Kidney epithelial cell (primary cell): ENCODE data around the genes POU3F4 and ARMCX6.

GRCh38 chrX:76329686-76330122 lies 97.8 kb upstream of the MAGEE1 start:
- RAMPAGE, long total RNA, result no peak

DNA sequence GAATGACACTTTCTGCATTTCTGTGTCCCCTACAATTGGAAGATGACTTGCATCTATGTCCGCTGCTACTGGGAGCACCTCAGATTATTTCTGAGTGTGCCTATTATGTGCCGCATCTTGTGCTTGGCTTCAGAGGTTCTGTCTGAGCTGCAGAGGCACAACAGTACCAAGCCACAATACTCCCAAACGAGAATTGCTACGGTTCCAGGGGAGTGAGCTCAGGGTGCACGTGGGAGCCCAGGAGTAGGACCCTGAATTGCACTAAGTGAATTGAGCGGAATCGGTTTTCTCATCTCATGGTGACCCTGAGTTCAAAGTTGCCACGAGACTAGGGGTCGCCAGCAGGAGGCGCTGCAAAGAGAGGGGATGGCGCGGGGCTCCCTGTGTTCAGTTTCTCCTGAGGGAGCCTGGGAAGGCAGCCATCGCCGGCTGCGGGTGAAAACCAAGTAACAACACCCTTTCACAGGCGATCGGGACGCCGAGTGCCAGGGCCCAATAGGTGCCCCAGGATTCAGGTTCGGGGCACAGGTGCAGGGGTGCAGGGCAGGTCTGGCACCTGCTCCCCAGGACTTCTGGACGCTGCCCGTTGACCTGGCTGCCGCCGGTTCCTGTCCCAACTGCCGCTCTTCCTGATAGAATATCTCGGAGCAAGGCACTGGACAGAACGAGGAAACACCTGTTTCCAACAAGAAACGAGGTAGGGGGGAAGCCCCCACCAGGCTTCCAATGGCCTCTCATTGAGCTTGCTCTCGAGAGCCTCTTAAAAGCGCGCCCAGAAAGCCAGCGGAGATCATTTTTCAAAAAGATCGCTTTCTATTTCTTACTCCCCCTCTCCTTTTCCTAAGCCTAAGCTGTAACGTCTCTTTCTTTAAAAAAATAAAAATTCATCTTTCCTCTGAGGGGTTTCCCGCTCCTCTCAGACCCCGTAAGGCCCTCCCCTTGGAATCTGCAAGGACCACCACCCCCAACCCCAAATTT lies 1.1 kb upstream of the FGF16 start:
- RAMPAGE, long total RNA, result no peak
- RRBS, result no CpG with 5 or more reads among the region's 36 CpGs

DNA sequence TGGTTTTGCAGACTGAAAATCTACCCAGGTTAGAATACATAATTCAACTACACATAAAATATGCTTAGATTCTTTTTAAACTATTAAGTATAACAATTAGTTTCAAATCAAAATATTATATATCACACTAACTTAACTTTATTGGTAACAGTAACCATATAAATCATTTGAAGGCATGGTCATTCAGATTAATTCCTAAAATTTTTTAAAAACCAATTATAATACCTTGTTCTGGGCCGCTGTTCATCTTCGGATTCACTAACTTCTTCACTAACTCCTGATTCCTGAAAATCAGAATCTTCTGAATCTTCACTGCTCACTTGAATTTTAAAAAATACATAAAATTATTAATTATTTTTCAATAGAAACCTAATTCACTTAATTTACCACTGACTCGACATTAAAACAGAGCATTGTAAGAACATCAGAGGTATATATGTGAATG lies 129.7 kb downstream of the ATRX start:
- RAMPAGE, long total RNA, result no peak
- RRBS, result no CpG with 5 or more reads among the region's 3 CpGs

GRCh38 chrX:77664503-77664859 lies 121.5 kb downstream of the ATRX start:
- RAMPAGE, long total RNA, result no peak
- RRBS, result no CpG with 5 or more reads among the region's 3 CpGs

DNA sequence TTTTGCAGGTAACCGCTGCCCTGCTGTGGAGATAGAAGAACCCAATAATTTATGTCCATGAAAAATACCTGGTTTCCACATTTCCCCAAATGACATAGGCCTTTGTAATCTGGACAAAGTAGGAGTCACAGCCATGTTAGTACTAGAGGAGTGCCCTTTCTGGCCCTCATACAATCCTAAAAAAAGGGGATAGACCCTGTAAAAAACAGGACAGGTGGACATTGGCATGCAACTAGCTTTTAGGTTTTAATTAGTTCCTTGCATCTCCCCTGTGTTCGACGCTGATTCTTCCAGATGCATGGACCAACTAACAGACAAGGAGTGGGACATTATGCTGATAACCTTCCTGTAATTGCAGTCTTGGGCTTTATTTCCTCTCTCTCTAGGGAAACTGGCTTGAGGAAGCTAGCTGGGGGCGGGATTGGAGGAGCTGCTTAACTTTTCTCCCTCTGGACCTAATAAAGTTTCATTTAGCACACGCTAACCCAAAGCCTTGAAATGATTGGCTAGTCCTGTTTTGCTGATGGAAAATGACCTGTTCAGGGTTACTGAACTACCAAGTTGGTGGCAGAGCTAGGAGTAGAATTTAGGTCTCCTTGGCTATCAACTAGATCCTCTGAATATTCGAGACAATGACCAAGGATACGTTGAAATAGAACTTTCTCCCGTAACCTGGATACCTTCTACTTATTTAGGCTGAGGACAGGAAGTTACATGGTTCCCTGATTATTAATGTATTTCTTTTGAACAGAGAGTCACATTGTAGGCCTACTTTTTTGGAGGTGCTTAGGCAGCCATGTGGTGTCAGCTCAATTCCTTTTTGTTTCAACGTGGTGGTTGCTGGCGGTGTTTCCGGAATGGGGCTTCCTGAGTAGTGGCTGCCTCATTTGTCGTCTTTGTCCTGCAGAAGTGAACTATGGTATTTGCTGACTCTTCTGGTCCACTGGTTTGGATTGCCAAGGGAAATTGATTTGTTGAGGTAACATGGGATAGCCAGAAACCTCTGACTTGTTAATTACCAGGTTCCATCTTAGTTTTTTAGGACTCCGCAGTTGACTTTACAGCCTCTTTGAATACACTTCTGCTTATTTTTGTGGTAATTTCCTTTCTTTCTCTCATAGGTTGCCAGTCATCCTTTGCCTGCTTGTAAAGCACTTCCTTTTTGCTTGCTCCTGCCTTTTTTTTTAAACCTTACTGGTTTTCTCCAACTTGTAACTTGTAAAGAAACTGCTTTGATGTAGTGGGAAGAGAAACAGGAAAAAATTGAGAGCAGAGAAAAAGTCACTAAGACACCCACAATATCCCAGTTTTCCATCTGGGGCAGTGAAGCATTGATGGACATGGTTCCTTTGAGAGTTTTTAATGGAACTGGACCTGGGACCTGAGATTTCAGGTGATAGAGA lies 2.1 kb downstream of the PGK1 start:
- RAMPAGE, long total RNA, result no peak
- RRBS, result no CpG with 5 or more reads among the region's 13 CpGs

DNA sequence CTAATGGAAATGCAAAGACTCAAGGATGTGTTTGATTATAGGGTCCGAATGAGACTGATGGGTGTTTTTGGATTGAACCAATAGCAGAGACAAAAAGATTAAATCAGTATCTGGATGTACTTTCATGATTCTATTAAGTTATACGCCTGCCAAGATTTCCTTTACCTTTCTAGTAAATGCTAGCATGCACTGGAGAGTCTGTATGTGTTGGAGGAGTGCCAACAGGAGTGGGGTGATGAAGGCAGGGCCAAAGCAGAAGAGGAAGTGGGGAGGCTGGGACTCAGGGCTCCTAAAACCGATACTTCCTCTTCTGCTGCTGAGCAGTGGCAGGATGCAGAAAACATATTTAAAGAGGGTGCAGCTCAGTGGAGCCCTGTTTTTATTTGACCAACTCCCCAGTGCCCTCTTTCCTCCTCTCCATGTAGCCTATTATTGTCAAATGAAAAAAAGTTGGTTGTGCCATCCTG lies 5.6 kb downstream of the CYSLTR1 start:
- RAMPAGE, long total RNA, result no peak
- RRBS, result no CpG with 5 or more reads among the region's 3 CpGs

DNA sequence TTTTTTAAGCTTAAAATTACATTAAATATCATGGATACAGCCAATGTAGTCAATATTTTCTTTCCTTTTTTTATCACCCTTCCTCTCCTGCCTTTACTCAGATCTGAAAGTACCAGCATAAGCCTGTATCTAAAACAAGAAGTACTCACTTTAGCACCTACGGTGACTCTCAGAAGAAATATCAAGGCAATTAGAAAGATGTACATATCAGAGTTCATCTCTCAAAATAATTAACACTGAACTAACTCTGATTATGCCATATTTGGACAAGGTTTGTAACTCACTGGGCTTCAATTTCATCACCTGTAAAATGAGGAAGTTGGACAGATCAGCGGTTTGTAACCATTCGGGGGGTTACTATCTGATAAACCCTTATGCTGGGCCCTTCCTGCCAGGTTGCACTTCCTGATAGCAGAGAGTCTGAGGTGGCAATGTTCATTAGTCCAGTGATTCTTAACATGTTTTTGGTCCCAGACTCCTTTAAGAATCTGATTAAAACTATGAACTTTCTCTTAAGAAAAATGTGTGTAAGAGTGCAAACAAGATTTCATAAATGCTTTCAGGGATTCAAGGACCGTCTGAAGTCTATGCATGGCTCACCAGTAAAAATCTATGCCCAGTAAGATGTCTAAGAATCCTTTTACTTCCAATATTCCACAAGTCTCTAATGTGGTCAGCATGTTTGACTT lies 5.6 kb upstream of the GPR174 start:
- RAMPAGE, long total RNA, result no peak
- RRBS, result no CpG with 5 or more reads among the region's 4 CpGs

DNA sequence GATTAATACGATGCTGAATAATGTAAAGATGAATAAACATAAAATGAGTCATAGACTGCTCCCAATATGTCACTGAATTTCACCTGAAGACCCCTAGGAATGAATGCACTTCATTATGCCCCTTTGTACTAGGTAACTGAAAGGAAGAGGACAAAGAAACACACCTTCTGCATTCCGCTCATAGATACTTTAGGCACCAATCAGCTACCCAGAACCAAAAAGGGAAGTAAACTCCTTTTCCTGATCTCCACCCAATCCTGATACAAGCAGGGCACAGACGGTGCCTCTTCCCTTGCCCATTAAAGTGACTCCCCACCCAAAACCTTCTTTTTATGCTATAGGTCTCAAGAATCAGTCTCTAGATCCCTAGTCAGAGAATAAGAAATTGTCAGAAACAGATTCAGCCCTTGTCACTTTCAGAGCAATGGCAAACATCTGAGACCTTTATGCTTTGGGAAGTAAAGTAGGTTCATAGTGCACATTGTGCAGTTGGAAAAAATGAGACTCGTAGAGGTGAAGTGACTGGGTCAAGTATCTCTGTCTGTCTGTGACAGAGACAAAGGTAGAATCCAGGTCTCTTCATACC lies 2.3 kb downstream of the GPR174 start:
- RAMPAGE, long total RNA, result no peak
- RRBS, result no CpG with 5 or more reads among the region's 4 CpGs

DNA sequence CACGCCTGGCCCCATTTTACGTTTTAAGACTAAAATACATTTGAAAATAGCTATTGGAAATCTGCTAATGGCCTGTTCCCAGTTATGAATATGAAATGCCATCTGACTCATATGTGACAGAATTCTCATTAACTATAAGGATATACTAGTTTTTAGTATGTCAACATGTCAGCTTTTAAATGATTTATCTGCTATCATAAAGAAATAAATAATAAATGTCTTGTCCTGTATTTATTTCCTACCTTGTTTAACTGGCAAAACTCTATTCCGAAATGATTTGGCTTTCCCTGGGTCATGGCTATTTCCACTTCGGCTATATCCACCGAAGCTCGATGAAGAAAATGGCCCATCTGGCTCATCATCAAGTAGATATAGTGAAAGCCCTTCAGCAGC lies 128.6 kb downstream of the BRWD3 start:
- RAMPAGE, long total RNA, result no peak
- RRBS, result no CpG with 5 or more reads among the region's 6 CpGs

- RAMPAGE, long total RNA, result no peak
- RRBS, result no CpG with 5 or more reads among the region's 2 CpGs
Measured at GRCh38 chrX:80692855-80693130, 116.9 kb downstream of the BRWD3 start.

DNA sequence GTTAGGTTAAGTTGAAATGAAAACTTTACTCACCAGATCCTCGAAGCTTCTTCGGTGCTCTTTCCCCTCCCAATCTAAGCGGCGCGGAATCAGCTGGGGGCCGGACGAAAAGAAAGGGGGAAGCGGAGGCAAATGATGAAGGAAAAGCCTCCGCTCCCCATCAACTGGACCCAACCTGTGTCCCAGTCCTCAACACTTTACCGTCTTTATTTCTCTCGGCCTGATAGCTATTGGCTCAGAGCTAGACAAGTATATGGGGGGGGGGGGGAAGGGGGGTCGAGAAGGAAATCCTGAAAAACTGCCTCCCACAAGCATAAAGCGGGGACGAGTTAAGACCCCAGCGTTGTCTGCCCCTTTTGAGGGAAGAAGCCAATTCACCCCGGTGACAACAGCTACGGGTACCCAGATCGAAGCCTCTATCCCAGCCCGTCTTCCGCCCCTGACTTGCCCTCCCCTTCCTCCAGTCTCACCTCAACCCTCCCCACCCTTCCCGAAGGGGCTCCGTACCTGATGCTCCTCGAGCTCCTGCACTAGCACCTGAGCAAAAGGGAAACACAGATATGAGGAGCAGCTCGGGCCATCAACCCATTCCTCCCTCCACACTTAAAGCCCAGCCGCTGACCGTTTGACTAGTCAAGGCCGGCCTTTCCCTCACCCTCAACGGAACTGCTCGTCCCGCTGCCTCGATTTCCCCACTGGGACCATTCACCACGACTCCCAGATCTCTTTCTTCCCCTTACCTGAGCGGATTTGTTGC lies 993 bp downstream of the BRWD3 start:
- RAMPAGE, long total RNA, result no peak
- RRBS, result no CpG with 5 or more reads among the region's 33 CpGs

GRCh38 chrX:83507785-83508567 lies at the start of gene POU3F4:
Gene POU3F4, plus strand, starts transcription at chrX:83508290.
- RAMPAGE, long total RNA, result no peak
- RRBS, result 24% methylated on average over 12 of the region's 32 CpGs

DNA sequence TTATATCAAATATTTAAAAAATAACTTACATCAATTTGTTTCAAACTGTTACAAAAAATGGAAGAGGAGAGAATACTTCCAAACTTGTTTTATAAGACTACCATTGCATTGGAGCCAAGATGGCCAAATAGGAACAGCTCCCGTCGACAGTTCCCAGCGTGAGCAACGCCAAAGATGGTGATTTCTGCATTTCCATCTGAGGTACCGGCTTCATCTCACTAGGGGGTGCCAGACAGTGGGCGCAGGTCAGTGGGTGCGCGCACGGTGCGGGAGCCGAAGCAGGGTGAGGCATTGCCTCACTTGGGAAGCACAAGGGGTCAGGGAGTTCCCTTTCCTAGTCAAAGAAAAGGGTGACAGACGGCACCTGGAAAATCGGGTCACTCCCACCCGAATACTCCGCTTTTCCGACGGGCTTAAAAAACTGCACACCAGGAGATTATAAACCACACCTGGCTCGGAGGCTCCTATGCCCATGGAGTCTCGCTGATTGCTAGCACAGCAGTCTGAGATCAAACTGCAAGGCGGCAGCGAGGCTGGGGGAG lies 149.7 kb upstream of the POF1B start:
- RAMPAGE, long total RNA, result no peak
- RRBS, result no CpG with 5 or more reads among the region's 21 CpGs

GRCh38 chrX:87409536-87409883 lies 108.1 kb upstream of the KLHL4 start:
- RAMPAGE, long total RNA, result no peak
- RRBS, result no CpG with 5 or more reads among the region's 5 CpGs

- RAMPAGE, long total RNA, result no peak
- RRBS, result no CpG with 5 or more reads among the region's 18 CpGs
Measured at GRCh38 chrX:92105114-92105718, 326.0 kb downstream of the PCDH11X start.

GRCh38 chrX:92114255-92114542 lies 335.0 kb downstream of the PCDH11X start:
- RAMPAGE, long total RNA, result no peak
- RRBS, result no CpG with 5 or more reads among the region's 6 CpGs

GRCh38 chrX:94492436-94492881 lies 818.5 kb downstream of the FAM133A start:
- RAMPAGE, long total RNA, result no peak
- RRBS, result no CpG with 5 or more reads among the region's 9 CpGs

GRCh38 chrX:100650635-100651384 lies 6.8 kb downstream of the SRPX2 start:
- RAMPAGE, long total RNA, result no peak
- RRBS, result no CpG with 5 or more reads among the region's 2 CpGs

GRCh38 chrX:100829781-100830295 lies 9.6 kb downstream of the CSTF2 start:
- RAMPAGE, long total RNA, result no peak
- RRBS, result no CpG with 5 or more reads among the region's 3 CpGs

- RAMPAGE, long total RNA, result start-site peak on the minus strand at chrX:101617914-101618000, 371 and 224 reads in 2 replicates
- RRBS, result no CpG with 5 or more reads among the region's 19 CpGs
Measured at GRCh38 chrX:101617756-101618156, at the start of gene ARMCX6. Gene ARMCX6, minus strand, starts transcription at chrX:101618000.